Metanephros (tissue), 2 donors: ENCODE measurements around a stretch of chr3.

DNA sequence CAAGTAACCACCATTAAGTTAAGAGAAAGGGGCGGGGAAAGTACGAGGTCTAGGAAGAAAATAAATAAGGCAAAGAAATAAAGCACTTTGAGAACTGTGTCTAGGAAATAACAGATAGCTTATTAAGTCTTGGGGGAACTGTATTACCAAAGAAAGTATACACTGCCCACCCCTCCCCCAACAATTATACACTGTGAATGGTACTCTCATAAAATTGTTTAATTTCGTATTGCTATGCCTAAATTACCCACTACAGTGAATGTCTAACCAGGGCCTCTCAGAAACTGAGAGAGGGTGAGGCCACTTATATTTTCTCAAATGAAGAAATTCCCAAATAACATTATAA, 3.8 kb upstream of the ACVR2B start:
- RAMPAGE, long total RNA: no peak

- RAMPAGE, long total RNA: no peak
These were observed 7.0 kb downstream of the ACVR2B start for GRCh38 chr3:38460203-38461477.

- RAMPAGE, long total RNA: no peak
These were observed 5.0 kb upstream of the EXOG start for GRCh38 chr3:38490906-38491753.

DNA sequence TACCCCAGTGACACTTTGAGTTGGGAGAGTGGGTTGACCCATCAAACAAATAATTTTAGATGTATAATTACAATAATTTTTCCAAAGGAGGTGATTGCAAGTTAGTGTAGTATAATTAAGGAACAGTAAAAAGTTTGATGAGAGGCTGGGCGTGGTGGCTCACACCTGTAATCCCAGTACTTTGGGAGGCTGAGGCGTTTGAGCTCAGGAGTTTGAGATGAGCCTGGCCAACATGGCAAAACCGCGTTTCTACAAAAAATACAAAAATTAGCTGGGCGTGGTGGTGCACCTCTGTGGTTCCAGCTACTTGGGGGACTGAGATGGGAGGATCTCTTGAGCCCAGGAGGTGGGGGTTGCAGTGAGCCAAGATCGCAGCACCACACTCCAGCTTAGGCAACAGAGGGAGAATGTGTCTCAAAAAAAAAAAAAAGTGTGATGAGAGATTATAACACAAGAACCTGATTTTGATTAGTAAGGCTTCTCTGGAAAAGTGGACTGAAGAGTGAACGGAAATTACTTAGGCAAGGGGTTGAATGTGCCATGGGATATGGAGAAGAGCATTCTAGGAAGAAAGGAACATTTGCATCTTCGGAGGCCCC, 2.1 kb downstream of the EXOG start:
- RAMPAGE, long total RNA: no peak

GRCh38 chr3:38539678-38540262, 43.6 kb downstream of the EXOG start:
- RAMPAGE, long total RNA: no peak

DNA sequence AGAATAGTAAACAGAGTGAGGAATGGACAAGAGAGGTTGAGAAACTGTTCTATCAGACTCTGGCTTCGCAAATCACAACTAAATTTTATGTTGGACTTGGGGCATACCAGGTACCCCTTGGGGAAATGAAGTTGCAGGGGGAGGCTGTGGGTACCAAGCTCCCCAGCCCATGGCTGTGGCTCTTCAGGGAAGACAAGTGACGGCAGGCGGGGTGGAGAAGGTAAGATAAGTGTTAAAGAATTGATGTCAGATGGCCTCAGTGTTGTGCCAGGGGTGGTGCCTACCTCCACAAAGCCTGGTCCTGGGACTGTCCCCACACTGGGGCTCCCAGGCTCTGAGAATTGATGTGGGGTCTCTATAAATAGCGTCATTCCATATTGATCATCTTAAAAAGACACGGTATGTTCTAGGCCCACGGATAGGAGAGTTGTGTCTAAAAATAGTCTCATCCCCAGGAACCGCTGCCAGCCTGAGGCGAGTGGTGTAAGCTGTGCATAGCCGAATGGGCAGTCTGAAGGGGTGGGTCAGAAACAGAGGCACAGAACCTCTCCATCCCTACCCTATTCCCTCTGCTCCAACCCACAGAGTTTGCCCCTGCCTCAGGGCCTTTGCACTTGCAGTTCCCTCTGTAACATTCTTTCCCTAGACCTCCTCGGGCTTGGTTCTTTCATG, 5.1 kb downstream of the SCN5A start:
- RAMPAGE, long total RNA: no peak

- RAMPAGE, long total RNA: no peak
These were observed 24.6 kb downstream of the GORASP1 start for GRCh38 chr3:39082408-39083595.

GRCh38 chr3:39131704-39132643, 21.4 kb downstream of the CSRNP1 start:
- RAMPAGE, long total RNA: no peak

DNA sequence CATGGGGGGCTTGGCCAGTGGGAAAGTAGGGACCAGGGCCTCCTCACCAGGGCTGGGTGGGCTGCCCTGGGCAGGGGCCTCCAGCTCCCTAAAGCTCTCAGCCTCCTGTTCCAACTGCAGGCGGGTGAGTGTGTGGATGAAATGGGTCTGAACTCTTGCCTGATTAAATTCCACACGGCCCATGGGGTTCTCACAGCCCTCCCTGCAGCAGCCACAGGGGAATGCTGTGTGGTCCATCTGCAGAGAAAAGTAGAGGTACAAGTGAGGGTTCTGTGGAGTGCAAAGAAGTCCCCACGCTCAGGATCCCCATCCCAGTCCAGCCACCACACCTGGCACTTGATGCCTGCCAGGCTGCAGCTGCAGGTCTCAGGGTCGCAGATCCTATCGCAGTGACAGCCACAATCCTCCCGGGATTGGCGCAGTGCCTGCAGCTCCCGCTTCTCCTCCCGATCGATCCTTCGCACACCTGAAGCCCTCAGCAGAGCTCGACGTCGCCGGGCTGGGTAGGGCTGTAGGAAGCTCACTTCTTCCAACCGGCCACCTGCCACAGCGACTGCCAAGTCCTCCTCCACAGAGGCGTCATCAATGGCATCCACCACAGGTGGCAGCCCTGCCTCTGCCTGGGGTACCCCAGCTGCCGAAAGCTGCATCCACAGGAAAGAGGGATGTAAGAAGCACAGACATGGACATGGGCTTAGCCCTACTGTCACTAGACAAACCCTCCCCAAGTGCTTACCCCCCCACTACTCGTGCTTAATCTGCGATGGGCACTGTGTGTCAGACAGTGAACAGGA, 9.4 kb downstream of the CSRNP1 start:
- RAMPAGE, long total RNA: no peak

GRCh38 chr3:39144671-39145615, 8.4 kb downstream of the CSRNP1 start:
- RAMPAGE, long total RNA: no peak

DNA sequence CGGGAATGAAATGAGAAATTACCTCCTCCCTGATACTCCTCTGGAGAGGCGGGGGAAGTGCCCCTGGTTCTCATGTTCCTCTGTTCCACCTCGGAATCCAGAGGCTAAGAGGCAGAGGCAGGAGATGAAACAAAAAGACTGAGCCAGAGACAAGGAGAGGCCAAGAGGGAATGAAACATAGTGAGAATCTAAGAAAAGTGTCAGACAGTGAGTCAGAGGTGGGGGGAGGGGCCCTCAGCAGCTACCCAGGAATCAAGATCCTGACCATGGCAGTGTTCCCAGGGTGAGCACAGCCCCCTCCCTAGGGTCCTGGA, 2.6 kb downstream of the CSRNP1 start:
- RAMPAGE, long total RNA: no peak

- RAMPAGE, long total RNA: no peak
These were observed 1.2 kb upstream of the CSRNP1 start for GRCh38 chr3:39154385-39155107.

- RAMPAGE, long total RNA: no peak
These were observed 550 bp downstream of the XIRP1 start for GRCh38 chr3:39191815-39192275.

DNA sequence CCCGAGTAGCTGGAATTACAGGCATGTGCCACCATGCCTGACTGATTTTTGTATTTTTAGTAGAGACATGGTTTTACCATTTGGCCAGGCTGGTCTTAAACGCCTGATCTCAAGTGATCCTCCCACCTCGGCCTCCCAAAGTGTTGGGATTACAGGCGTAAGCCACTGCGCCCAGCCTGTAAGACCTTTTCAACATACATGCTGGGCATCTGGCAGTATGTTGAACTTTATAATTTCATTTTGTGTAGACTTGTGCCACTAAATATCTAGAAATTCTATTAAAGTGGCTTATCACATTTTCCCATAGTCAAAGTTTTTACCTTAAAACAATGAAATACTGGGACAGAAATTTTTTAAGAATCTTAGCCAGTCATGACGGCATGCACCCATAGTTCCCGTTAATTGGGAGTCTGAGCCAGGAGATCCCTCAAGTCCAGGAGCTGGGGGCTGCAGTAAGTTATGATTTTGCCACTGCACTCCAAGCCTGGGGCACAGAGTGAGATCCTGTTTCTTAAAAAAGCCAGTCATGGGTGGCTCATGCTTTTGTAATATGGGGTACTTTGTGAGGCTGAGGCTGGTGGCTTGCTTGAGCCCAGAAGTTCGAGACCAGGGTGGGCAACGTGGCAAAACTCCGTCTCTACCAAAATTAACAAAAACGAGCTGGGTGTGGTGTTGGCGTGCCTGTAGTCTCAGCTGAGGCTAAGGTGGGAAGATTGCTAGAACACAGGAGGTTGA, 3.0 kb downstream of the RPSA start:
- RAMPAGE, long total RNA: no peak

GRCh38 chr3:40313764-40314892, 4.6 kb downstream of the EIF1B start:
- RAMPAGE, long total RNA: no peak

GRCh38 chr3:40523767-40524020, 1.1 kb upstream of the ZNF621 start:
- RAMPAGE, long total RNA: no peak

DNA sequence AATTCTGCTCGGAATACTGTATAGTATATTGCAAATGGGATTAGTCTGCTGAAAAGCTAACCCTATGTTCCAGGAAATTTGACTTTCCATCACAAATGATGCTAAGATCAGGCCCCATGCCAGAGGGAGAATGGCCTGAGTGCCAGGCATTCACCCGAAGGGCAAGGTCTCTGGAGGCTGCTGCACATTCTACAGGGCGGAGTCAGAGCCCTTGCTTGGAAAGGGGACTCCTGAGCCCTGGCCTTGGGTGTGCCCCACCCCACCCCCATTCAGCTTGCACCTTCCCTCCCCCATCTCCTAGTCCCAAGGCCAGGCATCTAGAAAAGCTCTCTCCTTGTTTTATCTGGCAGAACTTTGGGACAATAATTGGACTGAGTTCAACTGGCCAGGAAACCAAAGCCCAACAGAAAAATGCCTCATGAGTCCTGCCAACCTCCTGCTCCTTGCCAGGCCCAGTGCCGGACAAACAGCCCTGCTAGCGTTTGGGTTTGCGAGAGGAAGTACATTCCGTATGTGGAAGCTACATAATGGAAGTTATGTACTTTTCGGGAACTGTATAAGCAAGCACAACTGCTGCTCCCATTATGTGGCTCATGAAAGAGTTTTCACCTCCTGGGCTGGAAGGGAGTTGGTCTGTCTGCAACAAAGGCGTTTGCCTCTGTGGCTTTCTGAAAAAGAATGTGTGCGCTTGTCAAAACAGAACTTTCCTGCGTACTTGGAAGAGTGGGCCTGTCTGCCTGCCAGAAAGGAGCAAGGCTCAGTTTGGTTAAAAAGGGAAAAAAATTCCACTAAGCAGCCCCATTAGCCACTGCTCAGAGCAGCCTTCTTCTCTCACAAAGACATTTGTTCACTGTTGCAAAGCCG, 321.5 kb upstream of the CTNNB1 start:
- RAMPAGE, long total RNA: no peak

DNA sequence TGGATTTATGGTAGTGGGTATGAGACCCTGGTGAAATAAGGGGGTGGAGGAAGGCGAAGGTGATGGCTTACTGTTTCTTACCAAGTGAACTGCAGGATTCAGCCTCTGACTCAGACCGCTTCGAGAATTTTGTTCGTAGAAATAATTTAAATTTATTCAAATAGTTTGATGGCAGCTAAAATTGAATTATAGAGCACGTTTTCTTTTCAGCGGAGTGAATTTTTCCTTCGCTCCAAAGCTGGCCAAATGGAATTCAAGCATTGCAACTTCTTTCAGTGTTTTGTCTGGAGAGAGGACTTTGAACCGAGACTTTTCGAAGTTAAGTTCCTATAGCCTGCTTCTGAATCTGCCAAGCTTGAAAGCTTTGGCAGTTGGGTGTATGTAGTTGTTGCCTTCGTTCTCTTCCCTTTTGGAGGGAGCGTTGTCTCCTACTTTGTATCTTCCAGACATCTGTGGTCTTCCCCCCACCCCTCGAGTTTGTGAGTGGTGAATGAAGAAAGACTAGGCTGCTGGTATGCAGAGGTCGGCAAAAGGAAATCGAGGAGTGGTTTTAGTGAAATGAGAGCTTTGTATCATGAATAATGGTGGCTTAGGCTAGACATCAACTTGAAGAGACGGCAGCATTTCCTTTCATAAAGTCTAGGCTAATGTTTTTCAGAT, 1.2 kb downstream of the CTNNB1 start:
- RAMPAGE, long total RNA: no peak

DNA sequence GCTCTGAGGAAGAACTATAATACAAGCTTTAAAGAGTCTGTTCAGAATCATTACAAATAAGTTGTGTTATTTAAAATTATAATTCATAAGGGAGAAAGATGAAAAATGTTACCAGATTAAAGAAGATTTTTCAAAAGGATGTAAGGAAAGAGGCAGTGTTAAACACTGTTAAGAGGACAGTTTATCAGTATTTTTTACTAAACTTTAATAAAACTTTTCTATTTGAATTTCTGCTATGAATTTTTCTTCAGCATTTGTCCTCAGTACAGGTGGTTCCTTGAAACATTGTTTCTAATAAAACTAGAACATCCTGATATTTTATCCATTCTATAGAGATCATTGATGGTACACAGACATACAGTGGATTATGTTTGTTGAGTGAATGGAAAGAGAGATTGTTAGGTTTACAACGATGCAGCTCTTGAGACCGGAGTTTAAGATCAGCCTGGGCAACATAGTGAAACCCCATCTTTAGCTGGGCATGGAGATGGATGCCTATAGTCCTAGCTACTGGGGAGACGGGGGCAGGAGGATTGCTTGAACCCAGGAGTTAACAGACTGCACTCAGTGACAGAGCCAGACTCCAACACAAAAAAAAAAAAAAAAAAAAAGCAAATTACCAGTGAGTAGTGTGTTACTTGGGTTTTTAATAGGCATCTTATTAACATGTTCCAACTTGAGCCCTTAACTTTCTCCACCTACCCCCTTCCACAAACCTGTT, 37.7 kb downstream of the CTNNB1 start:
- RAMPAGE, long total RNA: no peak

- RAMPAGE, long total RNA: no peak
These were observed 51.6 kb upstream of the ULK4 start for GRCh38 chr3:42013308-42014157.